ENCODE measurements around a stretch of chr4.

DNA sequence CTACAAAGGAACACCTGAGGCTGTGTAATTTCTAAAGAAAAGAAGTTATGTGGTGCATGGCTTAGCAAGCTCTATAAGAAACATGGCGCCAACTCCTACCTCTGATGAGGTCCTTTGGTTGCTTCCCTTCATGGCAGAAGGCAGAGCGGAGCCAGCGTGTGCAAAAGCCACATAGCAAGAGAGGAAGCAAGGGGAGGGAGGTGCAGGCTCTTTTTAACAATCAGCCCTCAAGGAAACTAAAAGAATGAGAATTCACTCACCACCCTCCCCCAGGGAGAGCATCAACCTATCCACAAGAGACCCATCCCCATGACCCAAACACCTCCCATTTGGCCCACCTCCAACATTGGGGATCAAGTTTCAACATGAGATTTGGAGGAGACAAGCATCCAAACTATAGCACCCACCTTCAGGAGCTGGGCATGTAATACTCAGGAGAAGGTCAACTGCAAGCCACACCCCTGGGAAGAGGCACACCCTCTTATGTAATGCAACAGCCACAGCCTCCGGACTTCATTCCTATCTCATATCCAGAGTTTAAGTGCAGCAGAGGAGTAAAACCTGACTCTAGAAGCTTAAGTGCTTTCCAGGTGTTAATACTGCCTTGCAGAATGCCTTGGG is 197.2 kb downstream of the PTTG2 start:
- PRO-cap, result no peak
- RAMPAGE, long total RNA, result no peak
- RRBS, result no CpG with 5 or more reads among the region's 4 CpGs

- PRO-cap, result no peak
- RAMPAGE, long total RNA, result no peak
- RRBS, result no CpG with 5 or more reads among the region's 10 CpGs
Measured at GRCh38 chr4:38176842-38177557, 216.8 kb downstream of the PTTG2 start.

GRCh38 chr4:38449879-38450130 is 214.2 kb upstream of the KLF3 start:
- PRO-cap, result no peak
- RAMPAGE, long total RNA, result no peak
- RRBS, result no CpG with 5 or more reads among the region's 2 CpGs

DNA sequence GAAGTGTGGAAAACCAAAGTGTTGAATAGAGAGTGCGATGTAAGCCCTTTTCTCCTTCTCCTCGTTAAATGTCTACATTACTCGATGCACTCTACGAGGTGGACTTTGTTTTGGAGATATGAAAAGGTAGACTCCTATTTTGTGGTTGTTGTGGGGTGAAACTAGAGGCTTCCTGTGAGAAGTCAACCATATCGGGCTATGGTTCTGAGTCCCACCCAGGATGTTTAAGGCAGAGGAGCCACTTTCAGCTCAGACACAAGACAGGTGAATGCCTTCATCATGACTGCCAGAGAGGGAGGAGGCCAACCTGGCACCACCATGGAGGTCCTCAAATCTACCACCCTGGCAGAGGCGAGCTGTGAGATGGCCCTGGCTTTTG is 154.5 kb upstream of the KLF3 start:
- PRO-cap, result no peak
- RAMPAGE, long total RNA, result no peak
- RRBS, result no CpG with 5 or more reads among the region's 6 CpGs

DNA sequence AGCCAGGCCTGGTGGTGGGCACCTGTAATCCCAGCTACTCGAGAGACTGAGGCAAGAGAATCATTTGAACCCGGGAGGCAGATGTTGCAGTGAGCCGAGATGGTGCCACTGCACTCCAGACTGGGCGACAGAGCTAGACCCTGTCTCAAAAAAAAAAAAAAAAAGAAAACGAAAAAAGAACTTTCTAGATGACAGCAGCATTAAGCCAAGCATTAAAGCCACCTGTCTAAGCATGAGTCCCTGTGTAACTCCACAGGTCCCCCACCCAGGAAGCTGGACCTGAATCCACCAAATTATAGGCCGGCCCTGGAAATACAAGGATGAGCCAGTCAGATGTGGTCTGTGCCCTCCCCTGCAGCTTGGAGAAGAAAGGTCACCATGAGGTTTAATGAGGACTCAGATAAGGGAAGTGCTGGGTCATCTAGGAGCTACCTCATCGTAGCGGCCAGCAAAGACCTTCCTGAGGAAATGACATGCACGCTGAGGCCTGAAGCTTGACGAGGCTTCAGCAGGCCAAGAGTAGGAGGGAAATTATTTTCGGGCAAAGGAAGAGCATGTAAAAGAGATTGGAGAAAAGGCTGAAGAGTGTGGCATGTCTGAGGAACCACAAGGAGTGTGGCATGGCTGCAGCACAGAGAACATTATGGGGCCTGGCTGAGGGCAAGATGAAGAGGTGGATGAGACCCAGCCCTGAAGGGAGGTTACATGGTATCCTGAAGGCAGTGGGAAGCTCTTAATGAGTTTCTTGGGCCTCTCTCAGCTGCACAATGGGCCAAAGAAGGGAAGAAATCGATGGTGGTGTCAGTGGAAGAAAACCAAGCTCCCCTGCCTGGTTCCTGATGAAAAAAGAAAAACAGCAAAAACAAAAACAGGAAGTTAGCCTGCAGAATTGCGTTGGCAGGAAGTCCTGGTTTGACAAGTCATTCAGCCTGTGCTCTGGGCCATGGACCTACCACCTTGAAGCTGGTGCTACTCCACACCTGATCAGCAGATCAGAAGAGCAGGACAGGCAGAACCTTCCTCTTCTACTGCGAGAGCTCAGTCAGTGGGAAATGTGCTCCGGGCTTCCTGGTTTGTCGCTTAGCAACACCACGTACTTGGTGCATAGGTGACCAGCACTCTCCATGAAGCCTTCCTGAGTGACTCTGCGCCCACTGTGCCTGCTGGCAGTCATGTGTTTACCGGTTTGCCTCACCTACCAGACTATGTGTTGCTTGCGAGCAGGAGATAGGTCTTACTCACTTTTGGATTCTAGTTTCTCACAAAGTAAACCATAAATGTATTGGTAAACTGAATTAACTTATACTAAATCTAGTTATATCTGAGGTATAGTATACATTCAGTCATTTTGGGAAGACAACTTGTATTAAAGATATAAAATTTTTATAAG is 134.6 kb upstream of the KLF3 start:
- PRO-cap, result no peak
- RAMPAGE, long total RNA, result no peak
- RRBS, result 38% methylated on average over 5 of the region's 20 CpGs

GRCh38 chr4:38670780-38671626 is 7.0 kb downstream of the KLF3 start:
- PRO-cap, result no peak
- RAMPAGE, long total RNA, result no peak
- RRBS, result no CpG with 5 or more reads among the region's 10 CpGs

DNA sequence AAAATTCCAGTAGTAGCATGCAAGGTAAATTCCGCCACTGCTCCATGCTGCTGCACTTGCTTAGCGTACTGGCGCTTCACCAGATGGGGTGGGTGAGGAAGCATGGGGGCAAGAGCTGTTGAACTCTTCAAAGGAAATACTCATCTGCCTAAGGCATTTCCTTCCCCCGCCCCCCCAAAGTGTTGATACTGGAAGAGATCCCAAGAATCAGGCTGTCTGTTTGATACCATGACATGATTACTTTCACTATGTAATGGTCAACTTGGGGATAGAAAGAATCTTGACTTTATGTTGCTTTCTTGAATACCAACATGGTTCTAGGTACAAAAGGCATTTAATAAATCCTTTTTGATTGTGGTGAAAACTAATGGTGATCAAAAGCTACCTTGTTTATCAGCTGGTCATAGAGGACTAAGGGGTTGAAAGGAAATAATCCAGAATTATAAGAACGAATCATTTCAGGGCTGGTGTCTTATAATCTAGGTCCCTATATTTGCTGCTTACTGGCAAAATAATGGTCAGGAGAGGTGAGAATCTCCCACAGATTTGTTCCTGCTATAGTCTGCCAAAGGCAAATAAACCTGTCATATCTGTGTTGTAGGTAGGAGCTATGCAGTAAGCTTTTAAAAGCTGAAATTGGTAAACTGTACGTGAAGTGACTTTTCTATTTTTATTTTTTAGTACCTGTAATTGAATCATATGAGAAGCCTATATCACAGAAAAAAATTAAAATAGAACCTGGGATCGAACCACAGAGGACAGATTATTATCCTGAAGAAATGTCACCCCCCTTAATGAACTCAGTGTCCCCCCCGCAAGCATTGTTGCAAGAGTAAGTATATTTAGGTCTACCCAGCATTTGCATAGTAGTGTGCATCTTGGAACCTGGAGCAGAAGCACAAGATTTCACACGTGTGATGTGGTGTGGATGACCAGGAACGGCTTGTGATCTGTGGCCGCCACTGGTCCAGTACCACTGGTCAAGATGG is 25.3 kb downstream of the KLF3 start:
- PRO-cap, result no peak
- RAMPAGE, long total RNA, result no peak
- RRBS, result no CpG with 5 or more reads among the region's 11 CpGs

GRCh38 chr4:38698431-38699133 is 34.6 kb downstream of the KLF3 start:
- PRO-cap, result no peak
- RAMPAGE, long total RNA, result no peak
- RRBS, result no CpG with 5 or more reads among the region's 4 CpGs

DNA sequence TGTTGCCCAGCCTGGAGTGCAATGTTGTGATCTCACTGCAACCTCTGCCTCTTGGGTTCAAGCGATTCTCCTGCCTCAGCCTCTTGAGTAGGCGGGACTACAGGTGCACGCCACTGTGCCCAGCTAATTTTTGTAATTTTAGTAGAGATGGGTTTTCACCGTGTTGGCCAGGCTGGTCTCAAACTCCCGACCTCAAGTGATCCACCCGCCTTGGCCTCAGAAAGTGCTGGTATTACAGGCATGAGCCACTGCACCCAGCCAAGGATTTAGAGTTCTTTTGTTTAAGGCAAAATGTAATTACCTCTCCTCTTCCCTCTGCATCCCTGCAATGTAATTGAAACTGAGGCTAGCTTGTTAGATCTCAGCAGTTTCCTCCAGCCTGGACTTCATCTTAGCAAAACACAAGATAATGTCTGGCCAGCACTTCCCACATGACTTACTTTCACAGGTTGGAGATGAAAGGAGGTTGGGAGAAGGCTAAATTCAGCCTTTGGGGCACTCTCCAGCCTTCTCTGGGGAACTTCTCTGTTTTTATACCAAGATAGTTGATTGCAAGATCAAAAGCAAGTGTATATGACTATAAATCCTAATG is 37.8 kb downstream of the KLF3 start:
- PRO-cap, result unidirectional peak, plus-strand start at position 442 of the sequence
- RAMPAGE, long total RNA, result no peak
- RRBS, result no CpG with 5 or more reads among the region's 6 CpGs

- PRO-cap, result no peak
- RAMPAGE, long total RNA, result no peak
- RRBS, result no CpG with 5 or more reads among the region's 6 CpGs
Measured at GRCh38 chr4:38805333-38806250, 1.0 kb upstream of the TLR1 start.

- PRO-cap, result no peak
- RAMPAGE, long total RNA, result no peak
- RRBS, result no CpG with 5 or more reads among the region's 9 CpGs
Measured at GRCh38 chr4:38965163-38965682, 67.0 kb downstream of the TMEM156 start.

- PRO-cap, result no peak
- RAMPAGE, long total RNA, result no peak
- RRBS, result no CpG with 5 or more reads among the region's 8 CpGs
Measured at GRCh38 chr4:39037408-39038023, 5.3 kb upstream of the TMEM156 start.

DNA sequence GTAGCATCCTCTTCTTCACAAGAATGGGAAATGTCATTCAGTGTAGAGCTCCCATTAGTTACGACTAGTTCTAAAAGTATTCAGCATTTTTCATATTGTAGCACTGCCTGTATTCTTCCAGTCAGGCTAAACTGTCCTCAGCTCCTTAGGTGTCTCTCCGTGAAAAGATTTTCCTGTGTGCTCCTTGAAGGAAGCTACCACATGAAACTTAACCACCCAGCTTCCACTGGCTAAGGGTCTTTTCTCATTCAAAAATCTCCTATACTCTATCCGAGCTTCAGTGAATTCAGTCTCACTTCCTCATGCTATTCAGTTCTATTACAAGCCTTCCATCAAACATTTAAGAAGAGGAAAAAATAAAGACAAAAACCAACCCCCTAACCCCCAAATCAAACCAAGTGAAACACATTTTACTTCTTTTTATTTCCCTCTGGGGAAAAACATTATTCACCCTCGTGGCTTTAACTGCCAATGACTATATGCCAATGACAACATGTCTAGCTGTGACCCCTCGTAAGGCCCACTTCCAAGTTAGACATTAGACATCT is 16.2 kb upstream of the WDR19 start:
- PRO-cap, result no peak
- RAMPAGE, long total RNA, result no peak
- RRBS, result no CpG with 5 or more reads among the region's 5 CpGs

DNA sequence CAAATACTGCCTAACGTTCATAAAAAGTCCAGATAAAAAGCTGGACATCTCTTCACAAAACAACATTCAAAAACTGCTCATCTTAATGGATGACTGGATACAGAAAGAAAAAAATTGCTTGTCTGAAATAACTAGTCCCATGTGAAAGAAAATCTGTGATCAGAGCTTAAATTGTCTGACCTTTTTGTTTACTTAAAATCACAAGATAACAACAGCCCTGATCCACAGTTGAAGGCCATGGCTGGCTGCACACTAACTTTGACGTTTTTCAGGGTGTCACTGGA is 25.3 kb downstream of the RFC1 start:
- PRO-cap, result no peak
- RAMPAGE, long total RNA, result no peak
- RRBS, result no CpG with 5 or more reads among the region's 2 CpGs

GRCh38 chr4:39354171-39354636 is 12.0 kb downstream of the RFC1 start:
- PRO-cap, result no peak
- RAMPAGE, long total RNA, result no peak
- RRBS, result no CpG with 5 or more reads among the region's 1 CpG

DNA sequence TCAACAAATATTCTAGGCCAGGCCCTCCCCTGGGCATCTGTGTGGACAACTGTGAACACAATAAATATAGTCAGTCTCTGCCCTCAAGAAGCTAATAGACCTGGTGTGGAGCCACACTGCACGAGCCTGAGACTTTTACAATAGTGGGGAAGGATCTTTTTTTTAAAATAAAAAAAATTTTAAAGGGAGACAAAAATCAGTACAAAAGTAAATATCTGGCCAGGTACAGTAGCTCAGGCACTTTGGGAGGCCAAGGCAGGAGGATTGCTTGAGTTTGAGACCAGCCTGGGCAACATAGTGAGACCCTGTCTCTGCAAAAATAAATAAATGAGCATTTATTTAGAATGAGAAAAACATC is 16.9 kb downstream of the KLB start:
- PRO-cap, result no peak
- RAMPAGE, long total RNA, result no peak
- RRBS, result no CpG with 5 or more reads among the region's 1 CpG

- PRO-cap, result no peak
- RAMPAGE, long total RNA, result no peak
- RRBS, result no CpG with 5 or more reads among the region's 3 CpGs
Measured at GRCh38 chr4:39472237-39472822, 13.5 kb downstream of the LIAS start.

GRCh38 chr4:39637881-39637997 is 926 bp downstream of the SMIM14 start:
- PRO-cap, result no peak
- RAMPAGE, long total RNA, result no peak
- RRBS, result no CpG with 5 or more reads among the region's 4 CpGs

- PRO-cap, result no peak
- RAMPAGE, long total RNA, result no peak
- RRBS, result no CpG with 5 or more reads among the region's 16 CpGs
Measured at GRCh38 chr4:39770884-39771295, 73.0 kb downstream of the UBE2K start.

DNA sequence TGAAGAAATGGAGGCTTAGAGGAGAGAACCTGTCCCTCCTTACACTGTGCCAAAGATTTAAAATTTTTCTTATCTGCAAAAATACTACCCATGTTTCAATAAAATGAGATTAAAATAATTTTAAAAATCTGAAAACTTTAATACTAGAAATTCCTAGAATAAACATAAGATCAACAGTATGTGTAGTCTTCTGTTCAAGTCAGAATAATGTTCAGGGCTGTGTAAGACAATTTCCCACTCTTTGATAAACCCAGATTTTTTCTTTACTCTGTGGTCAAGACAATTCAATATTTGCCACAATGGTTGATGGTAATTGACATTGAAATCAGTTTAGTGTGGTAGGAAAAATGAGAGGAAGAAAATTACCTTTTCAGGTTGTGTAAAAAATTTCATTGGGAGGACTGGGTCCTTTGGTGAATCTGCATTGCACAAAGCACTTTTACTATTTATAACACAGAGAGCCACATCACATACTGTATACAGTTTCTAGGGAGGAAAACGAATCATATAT is 129.2 kb downstream of the PDS5A start:
- PRO-cap, result no peak
- RAMPAGE, long total RNA, result no peak
- RRBS, result no CpG with 5 or more reads among the region's 1 CpG

Data from lung (tissue), 4 donors.